Sciatic nerve (tissue), 1 donor: ENCODE data around the genes TMEM262, TIGD3 and SLC25A45.

DNA sequence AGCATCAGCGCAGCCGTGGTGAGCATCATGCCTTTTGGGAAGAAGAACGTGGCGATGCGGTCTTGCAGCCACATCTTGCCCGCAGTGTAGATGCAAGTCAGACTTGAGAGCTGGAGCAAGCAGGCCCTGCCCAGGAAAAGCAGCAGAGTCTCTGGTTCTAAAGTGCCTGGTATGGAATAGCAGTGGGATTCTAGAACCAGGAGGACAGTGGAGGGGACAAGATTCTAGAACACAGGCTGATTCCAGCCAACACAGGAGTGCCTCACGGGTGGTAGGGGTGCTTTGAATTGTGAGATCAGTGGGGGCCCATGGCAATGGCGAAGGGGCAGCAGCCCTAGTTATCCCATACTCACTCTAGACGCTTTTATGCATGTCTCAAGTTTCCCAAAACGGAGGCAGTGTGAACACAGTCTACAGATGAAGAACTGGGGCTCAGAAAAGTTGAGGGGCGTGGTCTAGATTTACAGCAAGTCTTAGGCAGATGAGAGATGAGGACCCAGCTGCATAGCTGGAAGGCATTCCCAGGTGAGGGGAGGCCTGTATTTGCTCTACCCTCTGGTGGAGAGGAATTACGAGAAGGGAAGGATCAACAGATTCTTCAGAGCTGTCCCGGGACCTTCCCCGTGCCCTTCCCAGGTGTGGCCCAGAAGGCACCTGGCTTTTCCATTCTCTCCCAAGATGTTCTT lies at the start of gene TMEM262:
TSS of gene TMEM262 (minus strand) at position 153 of the 686 bp plus-strand sequence.
- PRO-cap, result no peak

GRCh38 chr11:65112390-65113078 lies 862 bp downstream of the TM7SF2 start:
- PRO-cap, result unidirectional peak, plus-strand start at chr11:65112733

DNA sequence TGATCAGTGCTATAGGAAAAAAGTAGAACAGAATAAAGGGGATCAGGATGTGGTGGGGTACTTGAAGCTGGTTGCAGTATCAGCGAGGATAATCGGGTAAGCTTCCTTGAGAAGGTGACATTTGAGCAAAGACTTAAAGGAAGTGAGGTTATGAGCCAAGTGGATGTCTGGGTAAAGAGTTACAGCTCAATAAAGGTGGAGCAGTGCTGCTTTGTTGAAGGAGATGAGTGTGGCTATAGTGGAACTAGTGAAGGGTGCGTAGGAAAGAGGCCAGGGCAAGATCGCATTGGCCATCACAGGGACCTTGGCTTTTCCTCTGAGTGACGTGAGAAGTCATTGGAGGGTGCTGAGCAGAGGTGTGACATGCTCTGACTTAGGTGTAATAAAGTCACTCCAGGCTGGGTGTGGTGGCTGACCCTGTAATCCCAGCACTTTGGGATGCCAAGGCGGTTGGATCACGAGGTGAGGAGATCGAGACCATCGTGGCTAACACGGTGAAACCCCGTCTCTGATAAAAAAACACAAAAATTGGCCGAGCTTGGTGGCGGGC lies 2.3 kb upstream of the SYVN1 start:
- PRO-cap, result no peak

DNA sequence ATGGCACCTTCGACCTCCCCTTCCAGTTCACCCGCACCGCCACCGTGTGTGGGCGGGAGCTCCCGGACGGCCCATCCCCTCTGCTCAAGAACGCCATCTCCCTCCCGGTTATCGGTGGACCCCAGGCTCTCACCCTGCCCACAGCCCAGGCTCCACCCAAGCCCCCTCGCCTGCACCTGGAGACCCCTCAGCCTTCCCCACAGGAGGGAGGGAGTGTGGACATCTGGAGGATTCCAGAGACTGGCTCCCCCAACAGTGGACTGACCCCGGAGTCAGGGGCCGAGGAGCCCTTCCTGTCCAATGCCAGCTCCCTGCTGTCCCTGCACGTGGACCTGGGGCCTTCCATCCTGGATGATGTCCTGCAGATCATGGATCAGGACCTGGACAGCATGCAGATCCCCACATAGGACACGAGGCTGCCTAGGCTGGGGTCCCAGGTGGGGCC lies 6.5 kb downstream of the CDC42EP2 start:
- PRO-cap, result no peak

DNA sequence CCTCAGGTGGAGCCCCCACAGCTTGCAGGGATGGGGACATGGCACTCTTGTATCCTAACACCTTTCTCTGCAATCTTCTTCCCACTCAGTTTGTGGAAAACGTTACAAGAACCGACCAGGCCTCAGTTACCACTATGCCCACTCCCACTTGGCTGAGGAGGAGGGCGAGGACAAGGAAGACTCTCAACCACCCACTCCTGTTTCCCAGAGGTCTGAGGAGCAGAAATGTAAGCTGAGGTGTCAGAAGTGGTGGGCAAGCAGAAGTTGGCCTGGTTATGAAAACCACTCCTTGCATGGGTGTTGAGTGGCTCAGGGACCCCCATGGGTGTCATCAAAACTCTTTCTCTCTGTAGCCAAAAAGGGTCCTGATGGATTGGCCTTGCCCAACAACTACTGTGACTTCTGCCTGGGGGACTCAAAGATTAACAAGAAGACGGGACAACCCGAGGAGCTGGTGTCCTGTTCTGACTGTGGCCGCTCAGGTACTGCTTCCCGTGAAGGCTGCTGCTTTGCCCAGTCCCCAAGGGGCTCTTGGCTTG lies 8.9 kb upstream of the TIGD3 start:
- PRO-cap, result no peak

- PRO-cap, result bidirectional peak, plus-strand start at chr11:65354751, minus-strand start at chr11:65354590
Observed at GRCh38 chr11:65354307-65354931, at the start of gene TIGD3. Gene TIGD3 (plus strand): TSS chr11:65354751.

- PRO-cap, result bidirectional peak, plus-strand start at chr11:65382122, minus-strand start at chr11:65381826; bidirectional peak, plus-strand start at chr11:65382540, minus-strand start at chr11:65382434; bidirectional peak, plus-strand start at chr11:65382733, minus-strand start at chr11:65382835
Observed at GRCh38 chr11:65382052-65382893, at the start of gene SLC25A45. Gene SLC25A45 (minus strand): TSS chr11:65382646.

DNA sequence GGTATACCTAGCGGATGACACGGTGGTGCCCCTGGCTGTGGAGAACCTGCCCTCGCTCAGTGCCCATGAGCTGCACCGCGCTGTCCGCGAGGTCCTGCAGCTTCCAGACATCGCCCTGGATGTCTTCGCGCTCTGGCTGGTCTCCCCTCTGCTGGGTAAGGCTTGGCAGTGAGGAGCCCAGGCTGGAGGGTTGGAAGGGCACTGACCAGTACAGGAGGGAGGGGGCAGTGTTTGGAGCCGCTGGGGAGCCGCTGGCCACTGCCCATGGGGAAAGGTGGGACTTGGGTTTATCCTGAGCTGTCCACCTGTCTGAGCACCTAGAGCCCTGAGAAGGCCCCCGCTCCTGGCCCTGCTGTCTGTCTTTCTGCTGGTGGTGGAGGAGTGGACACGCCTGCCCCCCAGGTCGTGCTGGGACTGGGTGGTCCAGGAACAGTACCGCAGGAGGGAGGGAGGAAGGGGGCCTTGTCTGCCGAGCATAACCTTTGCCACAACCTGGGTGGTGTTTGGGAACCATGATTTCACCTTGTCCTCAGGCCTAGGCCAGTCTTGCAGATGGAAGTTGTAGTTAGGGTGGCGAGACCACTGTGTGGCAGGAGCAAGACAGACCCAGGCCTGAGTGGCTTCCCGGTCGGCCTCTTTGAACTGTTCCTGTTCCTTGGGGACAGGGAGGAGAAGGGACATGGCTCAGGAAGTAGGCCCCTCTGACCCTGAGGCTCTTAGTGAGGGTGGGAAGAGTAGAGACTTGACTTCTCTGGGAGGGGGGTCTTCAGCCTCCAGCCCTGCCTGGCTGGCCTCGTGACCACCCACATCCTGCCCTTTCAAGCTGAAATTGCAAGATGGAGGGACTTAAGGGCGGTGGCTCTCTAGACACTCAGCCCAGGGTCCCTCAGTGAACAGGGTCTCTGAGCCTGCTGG lies 3.2 kb downstream of the FRMD8 start:
- PRO-cap, result no peak

DNA sequence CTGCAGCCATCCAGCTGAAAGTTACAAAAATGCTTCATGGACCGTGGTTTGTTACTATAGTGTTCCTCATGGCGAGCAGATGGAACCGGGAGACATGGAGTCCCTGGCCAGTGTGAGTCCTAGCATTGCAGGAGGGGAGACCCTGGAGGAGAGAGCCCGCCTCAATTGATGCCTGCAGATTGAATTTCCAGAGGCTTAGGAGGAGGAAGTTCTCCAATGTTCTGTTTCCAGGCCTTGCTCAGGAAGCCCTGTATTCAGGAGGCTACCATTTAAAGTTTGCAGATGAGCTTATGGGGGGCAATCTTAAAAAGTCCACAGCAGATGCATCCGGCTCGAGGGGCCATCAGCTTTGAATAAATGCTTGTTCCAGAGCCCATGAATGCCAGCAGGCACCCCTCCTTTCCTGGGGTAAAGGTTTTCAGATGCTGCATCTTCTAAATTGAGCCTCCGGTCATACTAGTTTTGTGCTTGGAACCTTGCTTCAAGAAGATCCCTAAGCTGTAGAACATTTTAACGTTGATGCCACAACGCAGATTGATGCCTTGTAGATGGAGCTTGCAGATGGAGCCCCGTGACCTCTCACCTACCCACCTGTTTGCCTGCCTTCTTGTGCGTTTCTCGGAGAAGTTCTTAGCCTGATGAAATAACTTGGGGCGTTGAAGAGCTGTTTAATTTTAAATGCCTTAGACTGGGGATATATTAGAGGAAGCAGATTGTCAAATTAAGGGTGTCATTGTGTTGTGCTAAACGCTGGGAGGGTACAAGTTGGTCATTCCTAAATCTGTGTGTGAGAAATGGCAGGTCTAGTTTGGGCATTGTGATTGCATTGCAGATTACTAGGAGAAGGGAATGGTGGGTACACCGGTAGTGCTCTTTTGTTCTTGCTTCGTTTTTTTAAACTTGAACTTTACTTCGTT lies 37.7 kb downstream of the FRMD8 start:
- PRO-cap, result bidirectional peak, plus-strand start outside the sequence, minus-strand start at position 851 of the sequence

- PRO-cap, result bidirectional peak, plus-strand start at chr11:65489963, minus-strand start at chr11:65489857
Observed at GRCh38 chr11:65489701-65490293, 35.1 kb upstream of the SCYL1 start.

DNA sequence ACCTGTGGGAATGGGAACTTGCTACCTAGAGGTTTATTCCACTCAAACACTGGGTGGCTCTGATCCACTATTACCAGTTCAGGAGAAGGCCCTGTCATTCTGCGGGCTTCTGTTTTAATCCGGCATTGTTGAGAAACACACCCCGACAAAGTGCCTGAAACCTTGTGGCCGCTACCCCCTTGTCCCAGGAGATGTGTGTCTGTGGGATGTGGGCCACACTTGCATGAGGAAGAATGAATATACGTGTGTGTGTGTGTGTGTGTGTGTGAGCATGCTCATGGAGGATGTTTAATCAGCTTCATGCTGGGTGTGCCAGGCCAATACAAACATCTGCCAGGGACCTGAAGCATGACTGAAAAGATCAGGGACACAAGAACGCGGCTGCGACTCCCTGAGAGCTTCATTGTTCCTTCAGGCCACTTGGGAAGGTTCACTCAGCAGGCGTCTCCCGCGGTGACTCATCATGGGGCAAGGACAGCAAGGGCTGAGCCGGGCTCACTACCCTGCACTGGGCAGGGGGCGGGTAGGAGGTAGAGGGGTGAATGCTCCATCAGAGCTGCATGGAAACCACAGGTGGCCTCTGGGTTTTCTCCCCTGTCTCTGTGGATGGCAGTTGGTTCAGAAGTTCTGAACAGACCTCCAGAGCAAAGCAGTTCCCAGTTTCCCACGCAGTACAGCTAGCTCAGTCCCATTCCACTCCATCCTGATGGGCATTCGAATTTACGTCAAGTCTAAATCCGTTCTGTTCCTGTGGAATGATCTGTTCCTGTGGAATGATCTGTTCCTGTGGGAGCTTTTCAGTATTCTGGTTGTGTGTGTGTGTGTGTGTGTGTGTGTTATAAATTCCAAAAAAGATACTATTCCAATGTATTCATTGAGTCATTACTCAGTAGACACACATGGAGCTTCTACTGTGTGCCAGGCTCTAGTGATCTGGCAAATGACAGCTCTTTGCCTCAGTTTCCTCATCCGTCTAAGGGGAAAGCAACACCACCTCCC lies 33.0 kb upstream of the SCYL1 start:
- PRO-cap, result bidirectional peak, plus-strand start at position 400 of the sequence, minus-strand start at position 396 of the sequence

DNA sequence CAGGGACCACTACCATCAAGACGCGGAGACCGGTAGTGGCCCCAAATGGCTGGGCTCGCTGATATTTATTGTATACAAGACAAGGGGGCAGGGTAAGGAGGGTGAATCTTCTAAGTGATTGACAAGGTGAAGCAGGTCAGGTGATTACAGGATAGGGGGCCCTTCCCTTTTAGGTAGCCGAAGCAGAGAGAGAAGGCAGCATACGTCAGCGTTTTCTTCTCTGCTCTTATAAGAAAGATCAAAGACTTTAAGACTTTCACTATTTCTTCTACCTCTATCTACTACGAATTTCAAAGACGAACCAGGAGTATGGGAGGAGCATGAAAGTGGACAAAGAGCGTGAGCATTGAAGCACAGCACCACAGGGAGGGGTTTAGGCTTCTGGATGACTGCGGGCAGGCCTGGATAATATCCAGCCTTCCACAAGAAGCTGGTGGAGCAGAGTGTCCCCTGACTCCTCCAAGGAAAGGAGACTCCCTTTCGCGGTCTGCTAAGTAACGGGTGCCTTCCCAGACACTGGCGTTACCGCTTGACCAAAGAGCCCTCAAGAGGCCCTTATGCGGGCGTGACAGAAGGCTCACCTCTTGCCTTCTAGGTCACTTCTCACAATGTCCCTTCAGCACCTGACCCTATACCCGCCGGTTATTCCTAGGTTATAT lies 2.8 kb upstream of the SCYL1 start:
- PRO-cap, result no peak

- PRO-cap, result no peak
Observed at GRCh38 chr11:65559944-65560543, 1.9 kb upstream of the LTBP3 start.

DNA sequence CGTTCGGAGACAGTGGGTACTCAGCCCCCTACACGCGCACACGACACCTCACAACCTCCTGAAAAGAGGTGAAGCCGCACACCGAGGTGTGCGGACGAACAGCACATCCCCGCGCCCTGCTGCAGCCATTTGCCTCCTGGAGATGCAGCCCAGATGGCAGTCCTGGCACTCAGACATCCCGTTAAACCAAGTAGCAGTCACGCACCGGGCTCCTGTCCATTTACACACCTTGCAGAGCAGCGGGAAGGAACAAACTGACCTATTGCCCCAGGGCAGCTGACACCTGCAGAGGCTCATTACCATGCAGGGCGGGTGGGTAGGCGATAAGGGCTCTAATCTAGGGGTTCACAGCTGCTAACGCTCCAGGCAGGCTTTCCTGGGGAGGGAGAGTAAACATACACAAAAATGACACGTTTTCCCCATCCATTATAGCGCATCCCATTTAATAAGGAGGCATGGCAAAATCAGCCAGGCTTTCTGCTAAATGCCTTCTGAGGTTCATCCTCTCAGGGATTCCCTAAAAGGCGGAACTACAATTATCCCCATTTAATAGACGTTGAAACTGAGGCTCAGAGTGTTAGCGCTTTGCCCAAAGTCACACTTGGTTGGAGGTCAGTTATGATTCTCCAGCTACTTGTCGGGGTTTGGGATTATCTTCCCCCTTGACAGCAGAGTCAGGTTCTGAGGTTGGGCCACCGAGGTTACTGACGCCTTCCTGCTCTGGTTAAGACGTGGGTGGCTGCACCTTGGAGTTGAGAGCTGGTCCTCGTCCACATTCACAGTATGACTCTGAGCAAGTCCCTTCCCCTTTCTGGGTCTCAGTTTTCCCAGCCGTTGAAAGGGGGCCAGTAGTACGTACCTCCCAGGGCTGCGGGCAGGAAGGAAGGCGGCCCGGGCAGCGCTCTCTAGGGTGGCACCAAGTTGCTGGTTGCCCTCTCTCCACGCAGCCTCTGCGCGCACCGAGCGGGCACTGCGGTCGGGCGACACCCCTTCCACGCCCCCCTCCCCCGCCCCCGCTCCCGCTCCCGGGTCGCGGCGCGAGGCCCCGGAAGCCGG lies 608 bp upstream of the EHBP1L1 start:
- PRO-cap, result bidirectional peak, plus-strand start outside the sequence, minus-strand start at position 952 of the sequence

GRCh38 chr11:65640971-65641671 lies 3.2 kb downstream of the SIPA1 start:
- PRO-cap, result unidirectional peak, minus-strand start at chr11:65641191

GRCh38 chr11:65652385-65652787 lies 10.3 kb downstream of the RELA start:
- PRO-cap, result bidirectional peak, plus-strand start at chr11:65652734, minus-strand start at chr11:65652532

- PRO-cap, result no peak
Observed at GRCh38 chr11:65792877-65793907, 6.3 kb downstream of the OVOL1 start.

GRCh38 chr11:65851038-65851580 lies 6.9 kb downstream of the CFL1 start:
- PRO-cap, result no peak

DNA sequence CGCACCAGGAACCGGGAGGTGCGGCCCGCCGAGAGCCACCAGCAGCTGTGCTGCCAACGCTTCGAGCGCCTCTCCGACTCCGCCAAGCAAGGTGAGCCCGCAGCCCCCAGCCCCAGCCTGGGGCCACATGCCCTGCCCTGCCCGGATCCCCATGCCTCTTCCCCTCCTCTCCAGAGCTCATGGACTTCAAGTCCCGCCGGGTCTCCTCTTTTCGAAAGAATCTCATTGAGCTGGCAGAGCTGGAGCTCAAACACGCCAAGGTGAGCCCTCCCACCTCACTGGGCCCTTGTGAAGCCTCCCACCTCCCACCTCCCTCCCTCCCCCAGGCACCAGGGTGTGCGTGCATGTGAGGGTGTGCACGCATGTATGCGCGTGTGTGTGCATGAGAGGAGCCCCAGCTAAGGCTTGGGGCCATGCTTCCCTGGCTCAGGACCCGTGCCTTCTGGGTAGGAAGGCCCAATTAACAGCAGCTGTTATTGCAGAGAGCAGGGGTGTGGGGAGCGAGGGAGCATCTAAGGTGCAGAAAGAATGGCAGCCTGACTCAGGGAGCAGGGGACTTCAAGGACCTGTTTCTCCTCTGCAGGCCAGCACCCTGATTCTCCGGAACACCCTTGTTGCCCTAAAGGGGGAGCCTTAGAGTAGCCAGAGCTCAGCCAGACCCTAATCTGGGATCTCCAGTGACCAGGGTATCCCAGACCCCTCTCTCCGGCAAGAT lies 5.1 kb downstream of the CFL1 start:
- PRO-cap, result no peak

GRCh38 chr11:65858634-65858885 lies 580 bp upstream of the CFL1 start:
- PRO-cap, result no peak